Neural crest cell (in vitro differentiated cells): ENCODE results near the genes SFRP2 and ASIC5.

GRCh38 chr4:153788346-153789406, at the start of gene SFRP2:
Gene SFRP2 (minus strand): TSS chr4:153789083.
- PRO-cap: bidirectional peak, plus-strand start at chr4:153788787, minus-strand start at chr4:153788703; bidirectional peak, plus-strand start at chr4:153789178, minus-strand start at chr4:153789067

DNA sequence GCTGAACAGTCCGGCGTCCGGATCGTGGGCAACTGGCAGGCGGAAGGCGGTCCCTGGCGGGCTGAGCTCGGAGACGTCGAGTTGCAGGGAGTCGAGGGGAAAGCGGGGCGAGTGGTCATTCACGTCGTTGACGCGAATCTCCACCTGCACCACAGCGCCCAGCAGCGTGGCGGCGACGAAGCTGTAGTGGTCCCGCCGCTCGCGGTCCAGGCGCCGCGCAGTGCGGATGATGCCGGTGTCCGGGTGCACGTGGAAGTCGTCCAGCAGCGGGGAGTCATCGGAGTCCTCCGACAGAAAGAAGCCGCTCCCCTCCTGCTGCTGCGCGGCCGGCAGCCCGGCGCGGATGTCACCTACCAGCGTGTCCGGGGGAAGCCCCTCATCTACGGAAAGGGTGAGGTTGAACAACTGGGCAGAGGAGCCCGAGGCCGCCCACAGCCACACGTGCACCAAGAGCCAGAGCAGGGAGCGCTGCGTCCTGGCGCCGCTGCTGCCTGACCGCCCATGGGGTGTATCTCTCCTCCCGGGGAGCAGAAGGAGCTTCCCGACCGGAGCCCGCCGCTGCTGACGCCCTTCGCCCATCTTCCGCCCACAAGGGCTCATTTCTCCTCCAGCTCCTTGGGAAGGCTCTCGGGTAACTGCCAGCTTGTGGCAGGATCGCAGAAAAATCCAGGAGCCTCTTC, 703 bp downstream of the DCHS2 start:
- PRO-cap: no peak

DNA sequence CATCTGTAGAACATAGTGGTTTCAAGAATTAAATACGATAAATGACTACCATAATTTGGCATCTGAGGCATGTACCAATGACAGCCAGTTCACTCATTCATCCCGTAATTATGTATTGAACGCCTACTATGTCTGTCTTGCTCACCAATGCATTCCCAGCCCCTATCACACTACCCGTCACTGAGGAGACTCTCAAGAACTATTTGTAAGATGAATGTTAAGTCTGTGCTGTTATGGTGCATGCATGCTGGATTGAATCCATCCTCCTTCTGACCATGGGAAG, 1.9 kb upstream of the FGB start:
- PRO-cap: no peak

DNA sequence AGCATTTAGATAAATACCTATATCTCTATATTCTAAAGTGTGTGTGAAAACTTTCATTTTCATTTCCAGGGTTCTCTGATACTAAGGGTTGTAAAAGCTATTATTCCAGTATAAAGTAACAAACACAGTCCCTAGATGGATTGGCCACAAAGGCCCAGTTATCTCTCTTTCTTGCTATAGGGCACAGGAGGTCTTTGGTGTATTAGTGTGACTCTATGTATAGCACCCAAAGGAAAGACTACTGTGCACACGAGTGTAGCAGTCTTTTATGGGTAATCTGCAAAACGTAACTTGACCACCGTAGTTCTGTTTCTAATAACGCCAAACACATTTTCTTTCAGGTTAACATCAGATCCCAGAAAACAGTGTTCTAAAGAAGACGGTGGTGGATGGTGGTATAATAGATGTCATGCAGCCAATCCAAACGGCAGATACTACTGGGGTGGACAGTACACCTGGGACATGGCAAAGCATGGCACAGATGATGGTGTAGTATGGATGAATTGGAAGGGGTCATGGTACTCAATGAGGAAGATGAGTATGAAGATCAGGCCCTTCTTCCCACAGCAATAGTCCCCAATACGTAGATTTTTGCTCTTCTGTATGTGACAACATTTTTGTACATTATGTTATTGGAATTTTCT, 7.4 kb downstream of the FGB start:
- PRO-cap: no peak

DNA sequence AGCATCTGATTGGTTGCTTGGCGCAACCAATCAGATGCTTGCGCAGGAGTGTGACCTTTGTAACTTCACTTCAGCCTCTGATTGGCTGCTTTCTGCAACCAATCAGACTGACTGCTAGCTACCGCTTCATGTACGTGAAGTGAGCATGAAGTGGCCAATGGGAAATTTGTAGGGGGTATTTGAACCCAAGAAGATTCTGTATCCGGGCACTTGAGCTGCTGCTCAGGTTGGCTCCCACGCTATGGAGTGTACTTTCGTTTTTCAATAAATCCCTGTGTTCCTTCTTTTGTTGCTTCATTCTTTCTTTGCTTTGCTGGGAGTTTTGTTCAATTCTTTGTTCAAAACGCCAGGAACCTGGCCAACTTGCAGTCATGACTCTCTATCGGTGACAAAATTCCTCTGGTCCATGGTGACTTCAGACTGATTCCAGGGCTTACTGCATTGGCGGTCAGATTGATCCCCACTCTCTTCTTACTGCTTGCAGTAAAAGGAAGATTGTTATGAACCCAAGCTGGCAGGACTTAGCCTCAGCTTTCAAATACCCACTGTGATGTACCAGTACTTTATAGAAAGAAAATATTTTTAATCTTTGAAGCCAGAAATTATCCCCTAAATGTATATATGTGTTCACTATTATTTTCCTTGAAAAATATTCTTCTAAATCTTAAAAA, 46.5 kb upstream of the FGG start:
- PRO-cap: no peak

DNA sequence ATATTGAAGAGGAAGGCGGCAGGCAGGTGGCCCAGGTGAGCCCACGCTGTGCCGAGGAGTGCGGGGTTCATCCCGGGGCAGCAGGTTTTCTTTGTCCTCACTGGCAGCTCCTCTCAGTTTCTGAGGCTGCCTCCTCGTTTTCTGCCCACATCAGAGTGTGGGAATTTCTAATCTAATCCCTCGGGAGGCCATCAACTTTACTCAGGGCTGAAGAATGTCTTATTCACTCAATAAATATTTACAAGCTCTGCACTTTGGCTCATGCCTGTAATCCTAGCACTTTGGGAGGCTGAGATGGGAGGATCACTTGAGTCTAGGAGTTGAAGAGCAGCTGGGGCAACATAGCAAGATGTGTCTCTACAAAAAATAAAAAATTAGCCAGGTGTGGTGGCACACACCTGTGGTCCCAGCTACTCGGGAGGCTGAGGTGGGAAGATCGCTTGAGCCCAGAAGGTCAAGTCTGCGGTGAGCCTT, 16.1 kb upstream of the MAP9 start:
- PRO-cap: no peak

DNA sequence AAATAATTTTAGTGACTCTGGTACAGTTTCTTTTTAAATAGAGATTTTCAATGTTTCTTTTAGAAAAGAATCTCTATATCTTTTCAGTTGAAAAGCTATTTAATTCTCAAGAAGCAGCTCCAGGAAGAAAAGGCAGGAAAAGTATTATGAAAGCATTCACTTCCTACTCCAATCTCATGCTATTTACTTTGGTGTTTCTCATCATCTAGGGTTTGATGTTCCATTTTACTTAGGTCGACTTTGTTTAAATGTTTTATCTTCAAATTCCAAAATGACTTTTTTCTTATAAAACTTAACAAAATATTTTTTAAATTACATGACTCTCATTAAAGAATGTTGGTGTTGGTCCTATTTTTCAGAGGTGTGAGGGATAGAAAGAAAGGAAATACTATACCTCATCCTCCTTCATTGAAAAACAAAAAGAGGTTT, 25.4 kb downstream of the GUCY1B1 start:
- PRO-cap: no peak

DNA sequence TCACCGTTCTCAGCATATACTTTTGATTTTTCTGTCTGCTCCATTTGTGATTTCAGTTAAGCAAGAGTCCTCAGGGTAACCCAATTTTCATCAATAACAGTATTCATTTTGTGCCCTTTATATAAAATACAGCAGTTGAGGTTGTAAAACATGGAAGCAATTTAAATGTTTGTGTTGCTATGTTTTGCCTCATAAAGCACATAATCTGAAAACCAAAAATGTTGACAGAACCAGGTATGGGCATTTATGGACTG, at the start of gene ASIC5:
Gene ASIC5 (minus strand): TSS at position 95 of the 254 bp plus-strand sequence.
- PRO-cap: no peak

GRCh38 chr4:155952194-155953005, 1.3 kb downstream of the CTSO start:
- PRO-cap: no peak

DNA sequence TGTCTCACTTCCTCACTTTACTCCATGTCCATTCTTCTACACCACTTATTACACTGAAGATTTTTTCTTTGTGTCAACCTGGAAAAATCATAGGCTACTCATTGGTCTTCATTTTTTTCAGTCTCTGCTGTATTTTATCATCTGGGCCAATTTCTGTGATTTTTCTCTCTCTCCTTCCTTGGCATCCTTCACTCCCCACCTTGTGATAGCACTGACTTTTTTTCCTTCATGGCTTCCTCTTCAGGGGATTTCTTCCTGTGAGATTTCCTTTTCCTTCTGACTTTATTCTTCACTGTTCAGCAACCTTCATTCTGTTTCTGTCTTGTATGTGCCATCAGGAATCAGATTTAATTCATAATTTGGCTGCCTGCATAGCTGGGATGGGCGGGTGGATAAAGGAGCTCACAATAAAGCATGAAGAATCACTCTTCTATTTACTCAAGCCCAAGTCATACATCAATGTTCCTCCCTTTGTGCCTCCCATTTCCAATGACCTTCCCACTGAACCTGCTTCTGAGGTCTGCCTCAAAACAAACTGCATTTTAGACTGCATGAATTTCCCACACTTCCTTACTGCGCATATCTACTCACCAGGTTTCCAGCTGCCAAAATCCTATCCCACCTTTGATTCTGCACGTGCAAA, 14.2 kb downstream of the PDGFC start:
- PRO-cap: no peak

DNA sequence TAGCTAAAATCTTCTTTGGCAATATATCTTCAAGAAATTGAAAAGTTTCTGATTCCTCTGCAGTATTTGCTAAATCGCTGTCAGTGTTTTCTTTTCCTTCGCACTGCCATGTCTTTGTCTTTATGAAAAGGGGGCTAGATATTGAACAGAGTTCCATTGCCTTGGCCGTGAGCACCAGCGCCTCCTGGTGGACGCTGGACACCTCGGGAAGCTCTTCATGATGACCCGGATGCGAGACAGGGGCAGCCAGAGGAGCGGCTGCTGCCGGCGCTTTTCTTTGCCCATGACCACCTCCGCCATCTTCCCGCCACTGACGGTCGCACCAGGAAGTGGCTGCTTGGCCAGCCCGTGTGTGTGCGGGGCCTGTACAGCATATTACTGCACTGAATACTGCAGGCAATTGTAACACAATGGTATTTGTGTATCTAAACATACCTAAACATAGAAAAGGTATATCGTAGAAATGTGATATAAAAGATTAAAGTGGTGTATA, 15.9 kb upstream of the GRIA2 start:
- PRO-cap: no peak

DNA sequence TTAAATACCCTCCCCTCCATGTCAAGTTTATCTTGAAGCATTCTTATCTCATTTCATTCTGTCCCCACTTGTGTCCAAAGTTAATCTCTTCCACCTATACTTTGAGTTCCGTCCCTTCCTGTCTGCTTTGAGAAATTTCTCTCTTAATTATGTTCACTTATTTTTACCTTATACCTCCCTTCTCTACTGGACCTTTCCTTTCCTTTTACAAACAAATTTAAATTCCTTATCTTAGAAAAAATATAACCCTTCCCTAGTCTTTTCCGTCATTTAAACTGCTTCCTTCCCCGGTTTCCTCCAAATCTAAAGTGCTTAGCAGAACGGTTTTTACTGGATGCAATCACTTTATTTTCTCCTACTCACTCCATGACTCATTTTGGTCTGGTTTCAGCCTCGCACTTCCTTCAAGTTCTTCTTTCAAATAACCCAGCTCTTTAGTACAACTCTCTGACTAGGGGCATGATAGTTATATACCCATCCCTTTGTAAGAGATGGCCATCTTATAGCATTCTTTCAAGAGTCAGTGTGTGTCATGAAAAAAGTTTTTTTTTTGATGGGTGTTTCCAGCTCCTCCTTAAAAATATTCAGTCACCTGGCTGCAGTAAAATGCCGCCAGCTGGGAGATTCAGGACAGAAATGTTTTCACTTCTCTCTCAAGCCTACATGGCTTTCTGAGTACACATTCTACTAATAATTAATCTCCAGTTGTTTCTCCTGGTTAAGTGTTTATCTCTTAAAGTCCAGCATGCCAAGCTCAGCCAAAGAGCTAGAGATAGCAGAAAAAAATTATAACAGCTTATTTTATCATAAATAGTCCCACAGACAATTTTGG, 139.5 kb downstream of the GASK1B start:
- PRO-cap: no peak

DNA sequence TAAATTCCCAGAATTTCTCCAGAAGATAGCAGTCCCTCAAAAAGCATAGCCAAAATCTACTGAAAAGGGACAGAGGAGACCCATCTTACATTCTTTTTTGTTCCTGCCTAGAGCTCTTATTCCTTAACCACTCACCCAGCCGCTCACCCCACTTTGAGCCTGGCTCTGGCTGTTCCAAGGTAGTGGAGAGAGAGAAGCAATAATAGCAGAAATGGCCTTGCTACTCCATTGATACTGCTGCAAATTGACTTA, 1.7 kb upstream of the GASK1B start:
- PRO-cap: no peak

DNA sequence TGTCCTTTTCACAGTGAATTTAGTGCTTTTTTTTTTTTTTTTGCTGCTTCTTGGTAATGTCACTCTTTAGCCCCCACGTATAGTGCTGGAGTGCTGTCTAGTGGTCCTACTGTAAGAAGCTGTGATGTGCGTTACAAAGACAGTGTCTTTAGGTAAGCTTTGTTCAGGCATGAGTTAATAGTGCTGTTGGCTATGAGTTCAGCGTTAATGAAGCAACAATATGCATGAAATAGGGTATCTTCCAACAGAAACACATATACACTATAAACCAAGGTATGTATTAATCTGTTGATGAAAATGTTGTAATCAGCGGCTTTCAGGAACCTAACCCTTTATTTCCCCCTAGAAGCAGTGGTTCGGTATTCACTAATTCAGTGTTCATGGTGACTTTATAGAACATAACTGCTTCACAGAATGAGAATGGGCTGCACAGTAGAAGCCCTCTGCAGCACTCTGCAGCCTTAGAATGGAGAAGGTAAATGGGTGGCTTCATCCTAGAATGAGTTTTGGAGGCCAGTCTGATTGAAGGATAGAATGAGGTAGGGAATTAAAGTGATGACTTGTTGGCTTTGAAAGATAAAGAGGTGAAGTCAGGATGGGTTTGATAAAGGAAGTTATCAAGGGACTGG, 23.6 kb downstream of the FNIP2 start:
- PRO-cap: no peak

DNA sequence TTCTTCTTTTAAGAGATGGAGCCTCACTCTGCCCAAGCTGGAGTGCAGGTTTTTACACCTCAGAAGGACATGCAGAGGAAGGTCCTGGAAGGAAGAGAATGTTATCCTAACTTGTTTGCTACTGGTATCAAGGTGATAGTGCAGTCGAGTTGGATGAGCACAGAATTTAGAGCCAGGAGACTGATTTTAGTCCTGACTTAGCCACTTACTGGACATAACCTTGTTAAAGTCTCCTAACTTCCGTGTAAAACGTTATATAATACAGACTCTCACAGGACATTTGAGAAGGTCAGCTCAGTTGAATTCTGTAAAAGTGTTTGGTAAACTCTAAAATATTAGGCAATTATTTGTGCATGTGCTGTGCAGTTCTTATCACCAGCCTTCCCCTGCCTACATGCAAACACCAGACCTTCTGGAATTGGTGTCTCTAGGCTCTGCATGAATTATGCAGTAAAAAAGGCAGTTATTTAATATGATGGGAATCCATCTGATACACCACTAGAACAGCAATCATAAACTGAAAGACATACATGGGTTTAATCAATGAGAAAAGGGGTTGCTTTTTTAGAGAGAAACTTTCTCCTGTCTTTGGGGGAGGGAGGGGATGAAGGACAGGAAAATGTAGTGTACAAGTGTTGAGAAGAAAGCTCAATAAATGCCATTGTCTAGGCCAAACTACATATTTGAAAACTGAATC, 45.4 kb downstream of the FNIP2 start:
- PRO-cap: no peak

DNA sequence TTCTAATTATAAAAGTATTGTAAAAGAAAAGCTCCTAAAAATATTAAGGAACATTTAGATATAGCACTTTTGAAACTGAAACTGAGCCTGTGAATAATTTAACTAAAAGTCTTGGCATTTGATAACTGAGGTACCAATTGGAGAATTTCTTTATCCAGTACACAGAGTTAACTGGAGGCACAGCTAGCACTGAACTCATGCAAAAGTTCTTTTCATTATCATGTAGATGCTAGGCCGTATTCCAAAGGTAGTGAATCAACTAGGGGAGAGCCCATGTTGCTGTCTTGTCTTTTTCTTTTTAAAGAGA, 76.3 kb downstream of the FNIP2 start:
- PRO-cap: no peak

- PRO-cap: no peak
These were observed 47.7 kb downstream of the RAPGEF2 start for GRCh38 chr4:159150633-159150984.

DNA sequence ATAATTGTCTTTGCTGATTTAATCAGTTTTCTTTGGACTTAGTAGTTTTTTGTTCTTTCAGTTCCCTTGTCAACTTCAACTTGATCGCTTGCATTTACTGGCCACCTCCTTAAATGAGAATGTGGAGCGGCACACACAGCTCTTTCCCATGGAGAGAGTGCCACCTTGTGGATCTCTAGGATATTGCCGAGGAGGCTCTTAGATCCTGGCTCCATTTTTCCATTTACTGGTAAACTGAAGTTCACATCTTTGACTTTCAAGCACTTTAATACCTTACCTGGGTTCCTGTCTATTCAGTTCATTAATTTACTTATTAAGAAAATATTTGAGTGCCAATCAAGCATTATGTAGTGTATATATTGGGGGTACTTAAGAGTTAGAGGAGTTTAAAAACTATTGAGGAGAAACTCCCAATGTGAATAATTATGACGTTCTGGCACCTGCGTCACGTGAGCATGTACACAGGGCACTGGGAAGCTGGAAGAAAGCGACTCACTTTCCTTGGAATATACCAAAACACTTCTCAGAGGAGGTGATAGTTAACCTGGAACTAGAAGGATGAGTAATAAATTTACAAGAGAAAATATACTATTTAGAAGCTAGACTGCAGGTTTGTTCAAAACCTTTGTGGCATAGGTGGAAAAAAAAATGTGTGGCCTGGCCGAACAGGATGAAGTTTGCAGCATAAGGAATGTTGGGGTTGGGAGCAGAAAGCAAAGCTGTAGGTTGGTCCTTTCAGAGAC, 100.3 kb downstream of the RAPGEF2 start:
- PRO-cap: no peak

- PRO-cap: no peak
These were observed 186.5 kb downstream of the RAPGEF2 start for GRCh38 chr4:159289216-159289981.

DNA sequence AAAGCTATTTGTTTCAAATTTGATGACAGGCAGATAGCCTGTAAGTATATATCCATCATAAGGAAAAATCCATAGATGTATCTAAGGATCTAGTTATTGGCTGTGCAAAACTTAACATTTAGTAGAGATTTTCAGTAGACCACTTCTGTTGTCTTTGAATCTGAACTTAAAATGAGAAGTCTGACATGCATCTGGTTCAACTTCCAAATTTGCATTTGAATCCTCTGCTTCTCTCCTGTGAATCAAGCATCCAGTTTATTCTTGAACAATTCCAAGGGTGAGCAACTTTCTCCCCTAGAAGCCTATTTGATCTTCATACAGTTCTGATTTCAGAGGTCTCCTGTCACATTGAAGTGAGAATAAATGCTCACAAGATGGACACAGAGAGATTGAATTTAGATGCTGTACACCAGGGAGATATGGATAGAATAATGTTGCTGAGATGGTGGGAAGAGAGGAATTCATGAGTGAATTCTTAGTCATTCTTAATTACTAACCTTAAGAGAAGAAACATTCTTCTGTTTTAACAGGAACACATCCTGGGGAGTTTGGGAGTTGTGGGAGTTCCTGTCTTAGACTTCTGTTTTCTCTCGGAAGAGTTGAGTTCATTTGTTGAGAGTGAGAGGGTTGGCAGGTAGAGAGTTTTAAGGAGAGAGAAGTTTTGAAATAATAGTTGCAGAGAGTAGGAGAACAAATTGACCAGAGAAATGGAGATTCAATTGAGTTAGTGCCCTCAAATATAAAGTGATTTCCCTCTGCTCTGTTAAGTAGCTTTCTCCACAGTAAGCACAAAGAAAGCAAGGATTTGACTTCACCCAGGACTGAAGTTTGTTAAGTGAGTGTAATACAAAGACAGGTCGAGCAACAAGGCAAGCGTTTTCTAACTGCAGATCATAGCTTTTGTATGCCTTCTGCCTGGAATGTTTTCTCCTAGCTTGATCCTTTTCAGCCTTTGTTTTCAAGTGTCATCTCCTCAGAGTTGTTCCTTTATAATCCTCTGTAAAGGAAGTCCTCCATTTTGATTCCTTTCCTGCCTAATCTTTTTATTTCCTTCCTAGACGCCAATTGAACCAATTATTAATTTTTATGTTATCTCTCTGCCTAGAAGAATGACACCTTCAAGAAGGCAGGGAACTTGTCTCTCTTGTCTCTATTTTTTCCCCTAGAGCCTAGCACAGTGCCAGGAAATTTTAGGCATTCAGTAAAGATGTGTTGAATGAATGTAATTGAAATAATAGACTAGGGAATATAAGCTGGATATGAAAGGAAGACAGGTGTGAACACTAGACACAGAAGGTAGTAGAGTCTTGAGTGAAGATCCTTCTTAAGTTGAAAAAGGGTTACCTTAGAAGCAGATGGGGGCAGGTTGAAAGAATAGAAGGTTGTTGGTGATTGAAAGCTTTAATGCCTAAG, 205.9 kb downstream of the RAPGEF2 start:
- PRO-cap: unidirectional peak, minus-strand start at position 906 of the sequence